Myometrial cell (primary cell): ENCODE data around the genes DTX4, OSBP, MS4A2 and MS4A7.

GRCh38 chr11:58935036-58935610 lies 4.2 kb upstream of the GLYATL1 start:
- RAMPAGE, long total RNA: no peak

DNA sequence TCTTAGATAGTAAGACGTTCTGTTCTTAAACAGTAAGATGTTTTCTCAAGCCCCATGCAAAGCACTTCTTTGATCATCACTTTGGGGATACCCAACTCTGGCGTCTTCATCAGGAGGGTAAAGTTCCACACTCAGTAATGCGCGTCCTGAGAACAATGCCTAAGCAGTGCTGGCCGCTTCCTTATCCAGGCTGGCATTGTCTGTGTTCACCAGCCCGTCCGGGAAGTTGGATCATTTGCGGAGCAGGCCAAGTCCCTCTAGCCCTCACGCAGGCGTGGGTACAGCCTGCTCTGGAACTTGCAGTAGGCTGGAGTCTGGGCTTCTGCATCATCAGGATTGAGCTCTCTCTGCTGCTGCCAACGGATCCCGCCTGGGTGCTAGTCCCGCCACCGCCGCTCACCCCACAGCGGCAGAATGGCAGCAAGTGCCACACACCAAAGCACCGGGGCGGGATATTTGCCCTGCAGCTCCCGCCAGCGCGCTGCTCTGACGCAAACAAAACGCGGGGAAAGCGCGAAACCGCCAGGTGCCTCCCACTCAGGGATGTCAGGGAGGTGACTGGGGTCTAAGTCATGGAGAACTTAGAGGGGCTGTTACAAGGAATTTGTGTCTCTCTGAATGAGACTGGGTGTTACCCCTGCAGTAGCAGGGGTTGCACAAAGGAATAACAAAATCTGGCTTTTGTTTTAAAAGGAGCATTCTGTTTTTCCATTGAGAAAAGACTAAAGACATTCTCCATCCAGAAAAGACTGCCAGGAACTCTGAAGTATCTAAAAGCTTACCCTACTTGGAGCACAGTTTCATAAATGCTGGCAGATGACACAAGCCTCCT lies 29.1 kb downstream of the GLYATL1 start:
- RAMPAGE, long total RNA: no peak

DNA sequence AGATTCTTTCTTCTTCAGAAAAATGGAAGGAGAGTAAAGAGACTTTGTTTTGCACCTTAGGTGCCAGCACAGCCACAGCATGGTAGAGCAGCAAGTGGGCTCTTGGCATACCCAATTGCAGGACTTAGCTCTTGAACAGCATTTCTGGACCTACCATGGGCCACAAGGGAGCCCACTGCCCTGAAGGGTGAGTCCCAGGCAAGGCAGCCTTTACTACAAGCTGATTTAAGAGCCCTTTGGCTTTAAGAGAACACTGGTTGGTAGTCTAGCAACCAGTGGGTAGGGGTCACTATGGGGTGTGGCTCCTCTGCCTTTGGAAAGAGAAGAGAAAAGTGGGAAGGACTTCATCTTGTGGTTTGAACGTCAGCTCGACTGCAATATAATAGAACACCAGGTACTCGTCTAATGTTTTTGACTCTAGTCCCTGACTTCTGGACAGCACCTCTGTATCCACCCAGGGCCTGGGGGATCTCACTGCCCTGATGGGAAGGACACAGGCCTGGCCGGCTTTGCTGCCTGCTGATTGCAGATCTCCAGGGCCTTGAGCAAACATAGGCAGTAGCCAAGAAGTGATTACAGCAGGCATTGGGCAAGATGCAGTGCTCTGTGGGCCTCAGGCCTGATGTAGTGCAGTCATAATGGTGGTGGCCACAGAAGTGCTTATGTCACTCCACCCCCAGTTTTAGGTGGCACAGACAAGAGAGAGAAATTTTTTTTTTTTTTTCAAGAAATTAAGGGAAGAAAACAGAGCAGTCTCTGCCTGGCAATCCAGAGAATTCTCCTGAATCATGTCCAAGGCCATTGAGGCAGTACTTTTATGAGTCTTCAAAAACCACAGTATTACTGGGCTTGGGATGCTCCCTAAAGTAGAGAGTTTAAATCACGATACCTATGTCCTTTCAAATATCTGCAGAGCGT lies 73.3 kb upstream of the GLYATL1B start:
- RAMPAGE, long total RNA: no peak

- RAMPAGE, long total RNA: no peak
These were observed 2.8 kb downstream of the FAM111A start for GRCh38 chr11:59145410-59145810.

DNA sequence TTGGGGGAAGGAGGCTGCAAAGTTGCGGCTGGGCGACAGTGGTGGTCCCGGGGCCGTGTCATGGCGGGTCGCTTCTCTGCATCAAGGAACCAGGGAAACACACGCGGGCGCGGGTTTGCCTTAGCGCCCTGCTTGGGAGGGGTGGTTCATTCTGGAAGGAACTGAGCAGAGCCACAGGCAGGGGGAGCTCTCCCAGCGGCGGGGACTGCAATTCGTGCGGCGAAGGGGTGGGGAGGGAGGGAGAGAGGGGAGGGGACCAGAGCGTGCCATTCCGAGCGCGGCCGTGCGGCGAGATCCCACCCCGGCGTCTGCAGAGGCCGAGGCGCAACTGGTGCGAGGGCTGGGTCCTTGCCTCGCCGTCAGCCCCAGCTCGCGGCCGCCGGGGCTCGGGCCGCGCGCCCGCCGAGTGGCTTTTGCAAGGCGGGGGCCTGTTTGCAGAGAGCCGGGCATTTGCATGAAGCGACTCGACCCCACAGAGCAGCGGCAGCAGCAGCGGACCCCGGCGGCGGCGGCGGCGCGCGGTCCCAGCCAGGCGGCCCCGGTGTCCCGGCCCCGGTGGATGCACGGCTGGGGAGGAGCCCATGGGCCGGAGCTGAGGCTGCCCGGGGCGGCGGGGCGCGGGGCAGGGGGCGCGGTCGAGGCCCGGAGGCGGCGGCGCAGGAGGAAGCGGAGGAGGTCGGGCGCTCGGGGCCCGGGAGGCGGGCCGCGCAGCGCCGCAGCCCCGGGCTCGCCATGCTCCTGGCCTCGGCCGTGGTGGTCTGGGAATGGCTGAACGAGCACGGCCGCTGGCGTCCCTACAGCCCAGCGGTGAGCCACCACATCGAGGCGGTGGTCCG lies at the start of gene DTX4:
DTX4 (plus strand) TSS at position 269 of the 836 bp plus-strand sequence.
- RAMPAGE, long total RNA: no peak

GRCh38 chr11:59224119-59225055 lies 11.7 kb upstream of the MPEG1 start:
- RAMPAGE, long total RNA: no peak

DNA sequence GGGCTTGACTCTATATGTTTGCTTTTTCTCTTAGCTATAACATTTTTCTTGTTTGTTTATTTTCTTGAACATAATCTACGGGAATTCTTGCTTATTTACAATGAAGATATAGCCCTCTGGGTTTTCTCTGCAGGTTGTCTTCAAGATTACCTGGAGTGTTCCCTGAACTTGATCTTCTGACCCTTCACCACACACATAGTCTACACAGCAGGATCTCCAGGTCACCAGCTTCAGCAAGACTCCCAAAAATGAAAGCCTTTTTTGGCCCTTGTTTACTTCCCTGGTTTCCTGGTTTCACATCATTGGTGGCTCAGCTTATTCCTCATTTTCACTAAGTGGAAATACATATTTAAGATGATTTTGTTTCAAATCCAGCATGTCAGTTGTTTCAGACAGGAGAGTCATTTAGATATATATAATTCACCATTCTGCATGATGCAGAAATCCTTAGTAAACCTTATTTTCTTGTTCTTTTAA lies 41.5 kb upstream of the MPEG1 start:
- RAMPAGE, long total RNA: no peak

GRCh38 chr11:59580006-59580365 lies 35.6 kb downstream of the OSBP start:
- RAMPAGE, long total RNA: no peak

- RAMPAGE, long total RNA: no peak
These were observed at the start of gene OSBP for GRCh38 chr11:59614915-59615976. Gene OSBP, minus strand, starts transcription at chr11:59615774.

- RAMPAGE, long total RNA: no peak
These were observed 17.5 kb downstream of the PATL1 start for GRCh38 chr11:59651152-59651905.

DNA sequence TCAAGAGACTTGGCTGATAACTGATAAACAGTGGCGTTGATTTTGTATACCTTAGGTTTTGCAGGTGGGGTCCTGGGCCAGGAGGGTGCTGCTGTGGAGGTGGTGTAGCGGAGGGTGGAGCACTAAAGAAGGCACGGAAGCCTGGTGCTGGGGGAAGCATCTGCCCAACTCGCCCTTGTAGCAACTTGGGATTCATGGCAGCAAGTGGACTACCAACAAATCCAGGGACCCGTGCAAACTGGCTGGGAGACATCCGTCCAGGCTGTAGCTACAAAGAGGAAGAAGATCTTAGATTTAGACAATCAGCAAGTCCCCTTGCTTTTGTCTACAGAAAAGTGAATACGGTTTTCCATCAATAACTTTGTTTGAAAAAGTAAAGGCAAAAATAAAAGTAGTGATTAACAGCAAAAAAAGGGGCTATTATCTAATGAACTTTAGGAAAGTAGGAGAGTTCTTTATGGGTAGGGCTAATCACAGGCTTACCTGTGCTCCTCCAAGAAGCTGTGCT lies 13.3 kb downstream of the PATL1 start:
- RAMPAGE, long total RNA: no peak

GRCh38 chr11:59755697-59756409 lies 677 bp downstream of the STX3 start:
- RAMPAGE, long total RNA: no peak

DNA sequence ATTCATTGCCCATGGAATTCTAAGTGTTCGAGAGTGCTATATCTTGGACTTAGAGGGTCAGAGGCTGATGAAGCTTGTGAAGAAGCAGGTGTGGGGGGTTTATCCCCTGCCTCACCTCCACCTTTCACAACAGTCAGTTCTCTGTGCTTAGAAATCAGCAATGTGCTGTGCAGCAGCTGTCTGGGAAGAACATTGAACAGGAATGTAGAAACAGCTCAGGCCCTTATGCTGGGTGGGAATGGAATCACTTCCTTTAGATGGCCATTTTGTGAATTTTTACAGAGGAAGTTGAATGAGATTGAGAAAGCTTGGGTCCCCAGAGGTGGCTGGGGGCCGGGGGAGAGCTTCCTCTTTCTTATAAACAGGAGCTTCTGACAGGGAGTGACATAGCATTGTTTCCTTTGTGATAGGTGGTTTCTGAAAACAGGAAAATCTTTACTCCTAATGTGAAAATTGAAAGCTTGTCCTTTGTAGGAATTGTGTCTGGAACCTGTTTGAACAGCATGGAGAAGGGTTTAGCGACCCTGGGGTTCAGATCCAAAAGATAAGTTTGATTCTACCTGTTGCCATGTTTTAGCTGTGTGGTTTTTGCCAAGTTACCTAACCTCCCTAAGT lies 17.0 kb downstream of the STX3 start:
- RAMPAGE, long total RNA: no peak

GRCh38 chr11:59775042-59775558 lies 19.9 kb downstream of the STX3 start:
- RAMPAGE, long total RNA: no peak

DNA sequence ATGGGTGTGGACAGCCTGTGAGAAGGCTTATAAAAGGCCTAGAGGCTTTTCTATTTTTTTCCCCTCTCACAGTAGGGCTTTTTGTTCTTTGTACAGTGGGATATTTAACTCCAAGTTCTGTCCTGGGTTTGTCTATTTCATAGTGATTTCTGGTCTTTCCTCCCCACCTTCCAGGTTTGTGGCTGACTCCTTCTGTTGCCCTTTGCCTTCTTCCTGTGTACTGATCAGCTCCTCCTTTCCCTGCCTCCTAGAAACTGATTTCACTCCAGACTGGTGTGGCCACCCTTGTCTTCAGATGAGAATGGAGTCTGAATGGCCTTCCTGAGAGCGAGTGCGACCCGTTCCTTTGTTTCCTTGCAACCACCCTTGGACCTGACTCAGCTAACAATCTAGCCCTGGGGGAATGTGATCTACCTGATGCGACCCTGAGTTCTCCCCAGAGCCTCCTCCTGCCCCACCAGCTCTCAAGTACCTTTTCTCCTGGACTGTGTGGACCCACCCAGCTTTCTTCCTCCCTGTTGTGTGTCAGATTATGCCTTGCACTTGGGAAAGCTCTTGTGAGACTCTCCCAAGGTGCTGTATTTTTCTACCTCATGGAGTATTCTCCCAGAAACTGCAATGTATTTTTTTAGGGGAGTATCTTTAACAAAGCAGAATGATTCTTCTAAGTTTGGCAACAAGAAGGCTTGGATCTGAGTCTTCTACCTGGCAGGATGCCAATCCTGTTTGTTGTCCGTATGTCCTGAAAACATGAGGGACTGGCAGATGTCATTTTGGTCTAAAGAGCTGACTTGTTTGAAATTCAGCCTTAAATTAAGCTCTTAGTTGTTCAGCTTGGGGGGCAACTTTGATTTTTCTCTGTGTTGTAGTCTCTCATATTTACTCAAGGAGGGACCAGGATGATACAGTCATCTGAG lies 9.7 kb downstream of the MRPL16 start:
- RAMPAGE, long total RNA: no peak

GRCh38 chr11:59891473-59892138 lies 13.0 kb downstream of the OOSP3 start:
- RAMPAGE, long total RNA: no peak

- RAMPAGE, long total RNA: no peak
These were observed at the start of gene MS4A2 for GRCh38 chr11:60088428-60088858. Gene MS4A2, plus strand, starts transcription at chr11:60088664.

- RAMPAGE, long total RNA: no peak
These were observed 3.7 kb upstream of the MS4A6A start for GRCh38 chr11:60186572-60186935.

DNA sequence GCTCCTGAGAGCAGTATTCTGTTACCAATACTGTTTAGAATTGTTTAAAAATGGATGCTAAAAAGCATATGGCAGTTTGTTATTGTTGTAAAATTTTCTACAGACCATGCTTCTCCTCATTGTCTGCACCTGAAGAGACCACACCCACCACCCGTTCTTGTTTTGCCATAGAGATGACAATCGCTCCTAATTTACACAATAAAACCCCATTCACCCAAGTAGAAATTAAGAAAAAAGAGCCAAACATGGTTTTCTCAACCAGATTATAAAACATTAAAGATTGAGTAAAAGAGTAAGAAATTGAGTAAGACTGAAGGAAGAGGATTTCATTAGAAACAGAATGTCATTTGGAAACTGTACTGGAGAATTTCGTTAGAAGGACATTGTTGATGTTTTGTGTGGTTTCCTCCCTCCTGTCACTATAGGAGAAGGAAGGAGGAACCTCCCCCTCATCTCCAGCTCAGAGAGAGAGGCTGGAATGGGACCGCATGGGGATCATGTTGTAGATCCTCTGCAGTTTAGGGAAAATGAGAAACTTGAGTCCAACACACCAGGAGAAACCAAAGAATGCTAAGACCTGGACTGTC lies 14.3 kb upstream of the MS4A7 start:
- RAMPAGE, long total RNA: no peak

DNA sequence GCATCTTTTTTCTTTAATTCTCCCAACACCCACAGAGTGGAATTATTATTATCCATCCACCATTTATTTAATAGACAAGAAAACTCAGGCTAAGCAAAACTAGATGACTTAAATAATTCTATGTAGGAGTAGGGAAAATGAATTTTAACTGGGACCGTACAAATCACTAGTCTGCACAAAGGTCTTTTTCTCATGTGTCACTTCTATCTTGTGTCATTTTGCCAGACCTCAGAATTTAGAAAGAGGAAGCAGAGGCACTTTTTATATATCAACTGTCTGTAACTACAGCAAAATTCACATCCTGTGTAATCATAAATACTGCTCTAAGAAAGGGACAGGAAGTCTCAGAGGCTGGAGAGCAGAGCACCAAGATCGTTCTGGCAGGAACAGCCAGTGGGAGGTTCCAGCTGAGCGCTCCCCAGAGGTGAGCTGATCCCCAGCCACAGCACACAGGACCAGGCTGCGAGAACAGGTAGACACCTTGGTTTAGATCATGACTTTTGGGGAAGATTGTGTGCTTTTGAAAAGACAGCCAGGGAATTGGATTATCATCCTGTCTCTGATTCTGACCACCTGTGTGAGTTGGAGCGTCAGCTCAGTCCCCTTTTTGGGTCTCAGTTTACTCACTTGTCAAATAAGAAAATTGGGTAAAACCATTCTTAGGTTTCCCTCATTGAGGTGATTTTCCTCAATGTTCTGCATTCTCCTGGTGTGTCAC lies at the start of gene MS4A7:
MS4A7 (plus strand) TSS at position 340 of the 718 bp plus-strand sequence.
- RAMPAGE, long total RNA: no peak